ENCODE measurements around the genes PLXNB3, IRAK1, OPN1MW2 and OPN1MW3.

GRCh38 chrX:153730999-153731607 is 6.4 kb downstream of the ABCD1 start:
- PRO-cap = no peak
- RAMPAGE, long total RNA = no peak

DNA sequence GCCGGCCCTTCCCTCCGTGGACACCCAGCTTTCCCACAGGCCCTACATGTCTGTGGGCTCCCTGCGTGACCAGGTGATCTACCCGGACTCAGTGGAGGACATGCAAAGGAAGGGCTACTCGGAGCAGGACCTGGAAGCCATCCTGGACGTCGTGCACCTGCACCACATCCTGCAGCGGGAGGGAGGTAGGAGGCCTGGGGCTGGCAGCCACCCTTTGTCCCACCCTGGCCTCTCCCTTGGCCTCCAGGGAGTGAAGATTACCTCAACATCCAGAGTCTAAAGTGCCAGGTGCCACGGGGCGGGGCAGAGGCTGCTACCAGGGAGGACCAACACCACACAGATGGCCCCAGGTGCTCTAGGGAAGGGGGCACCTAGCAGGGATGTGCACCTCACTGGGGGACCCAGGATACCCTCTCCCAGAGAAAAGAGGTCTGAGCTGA is 15.9 kb downstream of the ABCD1 start:
- PRO-cap = no peak
- RAMPAGE, long total RNA = no peak

DNA sequence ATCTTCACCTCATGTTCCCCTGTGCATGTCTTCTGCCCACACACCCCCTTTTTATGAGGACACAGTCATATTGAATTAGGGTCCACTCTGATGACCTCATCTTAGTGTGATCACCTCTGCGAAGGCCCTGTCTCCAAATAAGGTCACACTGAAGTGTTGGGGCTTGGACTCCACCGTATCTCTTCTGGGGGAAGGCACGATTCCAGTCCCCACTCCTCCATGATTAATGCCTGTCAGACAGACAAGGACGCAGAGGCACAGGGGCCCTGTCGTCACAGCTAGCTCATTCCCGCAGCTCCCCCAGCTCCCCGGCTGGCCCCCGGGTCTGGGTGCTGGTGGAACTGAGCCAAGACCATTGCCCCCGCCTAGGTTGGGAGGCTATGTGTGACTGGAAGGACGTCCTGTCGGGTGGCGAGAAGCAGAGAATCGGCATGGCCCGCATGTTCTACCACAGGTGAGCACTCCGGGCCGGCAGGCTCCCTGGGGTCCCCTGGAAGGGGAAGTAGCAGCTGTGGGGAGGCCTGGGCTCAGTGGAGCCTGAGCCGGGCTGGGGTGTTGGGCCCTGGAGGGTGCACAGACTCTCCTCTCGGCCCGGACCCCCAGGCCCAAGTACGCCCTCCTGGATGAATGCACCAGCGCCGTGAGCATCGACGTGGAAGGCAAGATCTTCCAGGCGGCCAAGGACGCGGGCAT is 18.1 kb downstream of the ABCD1 start:
- PRO-cap = no peak
- RAMPAGE, long total RNA = no peak

DNA sequence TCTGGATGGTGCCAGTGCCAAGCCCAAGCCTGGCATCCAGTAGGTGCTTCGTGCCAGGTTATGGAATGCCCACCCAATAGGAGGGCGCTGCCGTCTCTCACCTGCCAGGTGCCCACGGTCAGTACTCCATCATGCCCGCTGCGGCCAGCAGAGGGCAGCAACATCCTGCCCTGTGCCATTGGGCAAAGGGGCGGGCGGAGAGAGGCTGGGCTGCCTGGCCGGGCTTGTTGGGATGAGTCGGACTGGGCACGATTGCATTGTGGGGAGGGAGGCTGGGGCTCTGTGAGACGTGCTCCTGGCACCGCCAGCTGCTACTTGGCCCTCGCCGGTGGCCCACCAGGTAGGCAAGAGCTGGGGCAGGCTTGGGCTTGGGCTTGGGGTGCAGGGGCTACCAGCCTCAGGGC is at the start of gene PLXNB3:
Gene PLXNB3, plus strand, starts transcription at position 285 of the 404 bp plus-strand sequence.
- PRO-cap = no peak
- RAMPAGE, long total RNA = no peak

GRCh38 chrX:153953043-153953958 is 8.9 kb upstream of the RENBP start:
- PRO-cap = no peak
- RAMPAGE, long total RNA = no peak

- PRO-cap = no peak
- RAMPAGE, long total RNA = no peak
Measured at GRCh38 chrX:154014170-154014679, 5.5 kb downstream of the IRAK1 start.

GRCh38 chrX:154019620-154020923 is at the start of gene IRAK1:
Gene IRAK1, minus strand, starts transcription at chrX:154019902.
- PRO-cap = bidirectional peak, plus-strand start at chrX:154019972, minus-strand start at chrX:154019906
- RAMPAGE, long total RNA = no peak

GRCh38 chrX:154076779-154077798 is 20.4 kb downstream of the MECP2 start:
- PRO-cap = no peak
- RAMPAGE, long total RNA = no peak

- PRO-cap = no peak
- RAMPAGE, long total RNA = no peak
Measured at GRCh38 chrX:154096066-154096509, 1.4 kb downstream of the MECP2 start.

GRCh38 chrX:154219382-154220055 is at the start of gene OPN1MW2:
Gene OPN1MW2, plus strand, starts transcription at chrX:154219756.
- PRO-cap = no peak
- RAMPAGE, long total RNA = no peak

- PRO-cap = no peak
- RAMPAGE, long total RNA = no peak
Measured at GRCh38 chrX:154257218-154257672, at the start of gene OPN1MW3. Gene OPN1MW3, plus strand, starts transcription at chrX:154257582.

GRCh38 chrX:154356054-154356743 is 18.2 kb downstream of the FLNA start:
- PRO-cap = no peak
- RAMPAGE, long total RNA = no peak

- PRO-cap = no peak
- RAMPAGE, long total RNA = no peak
Measured at GRCh38 chrX:154365004-154365690, 9.3 kb downstream of the FLNA start.

DNA sequence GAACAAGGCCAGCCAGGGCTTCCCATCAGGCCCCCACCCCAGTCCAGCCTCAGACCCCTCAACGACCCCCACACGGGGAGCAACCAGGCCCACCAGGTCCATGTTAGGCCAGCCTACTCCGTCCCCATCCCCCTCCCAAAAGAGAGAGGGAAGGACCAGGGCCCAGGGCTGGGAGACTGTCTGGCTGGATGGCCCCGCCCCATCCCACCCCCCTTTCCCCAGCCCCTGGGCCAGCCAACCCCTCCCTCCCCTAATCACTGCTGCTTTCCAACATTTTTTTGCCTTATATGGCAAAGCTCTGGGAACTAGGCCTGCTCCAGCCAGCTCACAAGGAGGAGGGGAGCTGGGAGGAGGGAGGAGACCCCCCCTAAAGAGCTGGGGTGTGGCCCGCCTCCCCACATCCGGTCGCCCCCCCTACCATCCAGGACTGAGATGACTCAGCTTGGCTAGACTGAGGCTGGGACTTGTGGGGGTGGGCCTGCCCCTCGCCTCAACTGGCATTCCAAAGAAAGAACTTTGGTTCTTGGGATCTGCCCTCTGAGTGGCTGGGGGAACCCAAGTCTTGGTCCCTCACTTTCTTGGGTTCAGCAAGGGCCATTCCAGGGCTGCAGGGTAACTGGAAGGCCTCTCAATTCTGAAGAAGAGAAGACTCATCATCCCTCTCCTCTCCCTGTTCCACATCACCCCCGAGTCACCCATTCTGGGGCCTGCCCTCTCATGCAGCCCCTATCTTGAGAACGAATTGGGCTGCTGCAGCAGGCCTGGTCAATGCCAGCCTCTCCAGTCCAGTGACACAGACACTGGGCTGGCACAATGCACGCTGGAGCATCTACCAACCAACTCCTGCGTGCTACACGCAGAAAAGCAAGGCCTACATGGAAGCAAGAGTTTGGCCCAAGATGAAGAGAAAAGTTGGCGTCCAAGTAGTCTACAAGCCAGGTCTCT is 4.9 kb downstream of the FLNA start:
- PRO-cap = no peak
- RAMPAGE, long total RNA = no peak

DNA sequence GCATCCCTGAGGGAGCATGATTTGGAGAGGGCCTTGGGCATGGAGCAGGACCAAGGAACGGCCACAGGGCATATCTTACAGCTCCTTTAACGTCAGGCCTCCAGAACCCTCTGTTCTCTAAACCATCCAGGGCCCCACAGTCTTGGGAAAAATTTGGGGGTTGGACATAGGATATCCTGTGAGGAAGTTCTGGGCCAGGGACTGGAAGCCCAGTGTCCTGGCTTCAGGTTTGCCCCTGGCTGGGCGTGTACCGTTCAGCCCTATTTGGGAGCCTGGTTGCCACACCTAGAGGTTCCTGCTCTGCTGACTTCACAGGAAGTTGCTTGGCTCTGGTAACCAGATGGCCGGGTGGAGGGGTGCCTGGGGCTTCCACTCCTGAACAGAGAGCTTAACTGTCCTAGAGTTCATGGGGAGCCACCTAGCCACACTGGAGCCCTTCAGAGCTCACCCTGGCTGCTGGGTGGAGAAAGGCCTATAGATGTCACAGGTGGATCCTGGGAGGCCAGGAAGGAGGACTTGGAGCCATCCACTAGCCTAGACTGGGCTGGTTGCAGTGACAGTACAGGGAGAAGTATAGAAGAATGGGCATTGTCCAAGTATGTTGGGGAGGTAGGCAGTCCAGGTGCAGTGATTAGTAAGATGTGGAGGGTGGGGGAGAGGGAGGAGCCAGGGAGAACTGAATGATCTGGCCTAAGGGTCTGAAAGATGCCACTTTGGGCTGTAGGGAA is 1.2 kb downstream of the TAFAZZIN start:
- PRO-cap = no peak
- RAMPAGE, long total RNA = no peak

DNA sequence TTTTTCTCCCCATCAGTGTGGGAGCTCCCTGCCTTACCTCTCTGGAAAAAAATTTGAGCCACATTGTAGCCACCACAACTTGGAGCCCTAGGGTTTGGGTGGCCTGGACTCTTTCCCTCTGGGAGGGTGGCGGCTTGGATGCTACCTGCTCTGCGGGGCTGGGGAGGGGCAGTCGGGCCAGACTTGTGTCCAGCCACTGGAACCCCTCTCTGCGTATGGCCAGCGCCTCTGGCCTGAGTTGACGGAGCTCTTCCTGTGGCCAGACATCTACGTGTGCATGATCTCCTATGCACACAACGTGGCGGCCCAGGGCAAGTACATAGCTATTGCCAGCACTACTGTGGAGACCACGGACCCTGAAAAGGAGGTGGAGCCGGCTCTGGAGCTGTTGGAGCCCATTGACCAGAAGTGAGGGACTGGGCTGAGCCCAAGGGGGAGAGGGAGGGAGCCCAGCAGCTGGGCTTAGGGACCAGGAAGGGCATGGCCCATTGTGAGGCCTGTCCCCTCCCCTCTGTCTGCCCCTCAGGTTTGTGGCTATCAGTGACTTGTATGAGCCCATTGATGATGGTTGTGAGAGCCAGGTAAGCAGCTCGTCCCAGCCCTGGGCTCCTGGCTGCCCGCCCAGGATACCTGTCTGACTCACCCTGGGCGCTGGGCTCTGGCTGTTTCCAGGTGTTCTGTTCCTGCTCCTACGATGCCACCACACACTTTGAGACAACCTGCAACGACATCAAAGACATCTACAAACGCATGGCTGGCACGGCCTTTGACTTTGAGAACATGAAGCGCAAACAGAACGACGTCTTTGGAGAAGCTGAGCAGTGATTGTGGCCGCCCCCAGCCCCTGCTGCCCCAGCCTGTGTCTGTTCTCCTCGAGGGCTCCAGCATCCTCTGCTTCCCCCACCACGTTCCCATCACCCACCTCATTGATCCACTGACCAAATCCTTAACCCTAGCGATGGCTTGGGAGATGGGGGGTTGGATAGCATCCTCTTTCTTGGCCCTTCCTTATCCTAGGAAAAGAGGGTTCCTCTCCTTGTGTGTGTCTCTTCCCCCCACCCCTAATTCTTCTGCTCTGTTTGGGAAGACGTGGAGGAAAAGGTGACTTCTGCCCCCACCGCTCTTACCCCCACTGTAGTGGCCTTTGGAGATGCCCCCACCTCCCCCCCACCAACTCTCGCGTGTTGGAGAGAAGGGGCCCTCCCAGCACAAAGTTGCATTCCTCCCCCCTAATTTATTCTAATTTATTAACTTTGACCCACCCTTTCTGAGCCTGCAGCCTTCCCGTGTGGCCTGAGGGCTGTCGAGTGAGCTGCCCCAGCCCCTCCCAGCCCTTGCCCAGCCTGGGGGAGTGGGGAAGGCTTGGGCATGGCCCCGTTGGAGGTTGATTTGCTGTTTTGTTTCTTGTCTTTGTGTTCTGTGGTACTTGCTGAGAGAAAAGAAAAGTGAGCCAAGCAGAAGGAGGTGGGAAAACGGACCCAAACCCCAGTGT is 1.5 kb upstream of the FAM50A start:
- PRO-cap = no peak
- RAMPAGE, long total RNA = no peak

DNA sequence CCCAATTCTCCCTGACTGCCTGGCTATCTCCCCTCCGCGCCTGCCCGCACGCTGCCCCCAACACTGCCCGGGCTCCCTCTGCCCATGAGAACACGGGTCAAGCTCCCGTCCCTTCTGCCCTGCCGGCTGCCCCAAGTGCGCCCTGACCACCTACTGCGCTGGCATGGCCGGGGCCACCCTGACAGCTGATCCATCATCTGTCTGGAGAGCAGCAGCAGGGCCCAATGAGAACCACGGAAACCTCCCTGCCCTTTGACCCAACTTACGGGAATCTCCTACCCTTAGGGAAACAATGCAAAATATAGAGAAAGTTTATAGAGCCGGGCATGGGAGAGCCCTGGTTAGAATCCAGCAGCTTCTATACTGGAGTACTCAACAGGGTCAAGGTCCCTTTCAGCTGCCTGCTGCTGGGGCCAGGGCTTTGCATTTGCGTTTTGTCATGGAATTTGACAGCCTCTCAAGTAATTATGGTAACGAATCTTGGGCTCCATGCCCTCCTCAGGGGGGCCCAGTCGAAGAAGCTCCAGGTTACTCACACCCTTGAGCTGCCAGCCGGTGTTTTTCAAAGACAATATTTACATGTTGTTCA is 1.3 kb upstream of the FAM3A start:
- PRO-cap = no peak
- RAMPAGE, long total RNA = no peak

- PRO-cap = no peak
- RAMPAGE, long total RNA = no peak
Measured at GRCh38 chrX:154776701-154777924, 14.4 kb downstream of the DKC1 start.

- PRO-cap = no peak
- RAMPAGE, long total RNA = no peak
Measured at GRCh38 chrX:154918008-154918313, 31.8 kb downstream of the F8A1 start.

GRCh38 chrX:155028788-155029470 is 2.3 kb downstream of the FUNDC2 start:
- PRO-cap = no peak
- RAMPAGE, long total RNA = no peak

Measured in Karpas-422 (cell line).